Daoy (cell line): Measurements from ENCODE around the genes CALD1, CNOT4 and STMP1.

DNA sequence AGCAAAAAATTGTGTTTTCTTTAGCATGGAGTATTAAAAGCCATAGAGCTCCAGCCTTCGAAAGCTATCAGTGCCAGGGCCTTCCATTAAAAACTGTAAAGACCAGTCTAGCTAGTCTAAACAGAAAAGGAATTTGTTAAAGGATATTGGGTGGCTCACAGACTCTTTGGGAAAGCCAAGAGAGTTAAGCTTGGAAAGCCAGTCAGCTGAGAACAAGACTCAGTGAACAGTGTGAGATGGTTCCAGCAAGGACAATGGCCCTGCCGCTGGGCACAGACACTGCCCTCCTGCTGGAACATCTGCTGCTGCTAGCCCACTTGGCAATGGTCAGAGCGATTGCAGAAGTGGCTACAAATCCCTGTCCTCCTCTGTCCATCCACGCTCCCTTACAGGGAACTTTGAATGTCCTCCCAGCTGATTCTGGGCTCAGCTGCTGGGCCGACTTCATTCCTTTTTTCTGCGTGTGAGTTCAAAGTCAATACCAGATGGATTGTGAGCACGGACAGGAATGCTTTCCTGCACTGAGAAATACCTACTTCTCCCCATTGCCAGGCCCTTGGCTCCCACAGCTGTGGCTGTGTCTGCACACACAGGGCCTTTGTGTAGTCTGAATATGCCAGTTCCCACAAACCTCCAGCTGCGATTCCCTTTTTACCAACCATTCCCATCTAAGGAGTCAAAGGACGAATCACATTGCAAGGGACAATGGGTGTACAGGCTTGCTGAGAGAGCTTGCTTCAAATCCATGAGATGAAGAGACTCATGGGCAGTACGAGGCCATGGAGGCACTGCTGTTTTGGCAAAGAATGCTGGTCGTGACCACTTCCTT lies 44.0 kb downstream of the BPGM start:
- RAMPAGE, long total RNA = no peak

DNA sequence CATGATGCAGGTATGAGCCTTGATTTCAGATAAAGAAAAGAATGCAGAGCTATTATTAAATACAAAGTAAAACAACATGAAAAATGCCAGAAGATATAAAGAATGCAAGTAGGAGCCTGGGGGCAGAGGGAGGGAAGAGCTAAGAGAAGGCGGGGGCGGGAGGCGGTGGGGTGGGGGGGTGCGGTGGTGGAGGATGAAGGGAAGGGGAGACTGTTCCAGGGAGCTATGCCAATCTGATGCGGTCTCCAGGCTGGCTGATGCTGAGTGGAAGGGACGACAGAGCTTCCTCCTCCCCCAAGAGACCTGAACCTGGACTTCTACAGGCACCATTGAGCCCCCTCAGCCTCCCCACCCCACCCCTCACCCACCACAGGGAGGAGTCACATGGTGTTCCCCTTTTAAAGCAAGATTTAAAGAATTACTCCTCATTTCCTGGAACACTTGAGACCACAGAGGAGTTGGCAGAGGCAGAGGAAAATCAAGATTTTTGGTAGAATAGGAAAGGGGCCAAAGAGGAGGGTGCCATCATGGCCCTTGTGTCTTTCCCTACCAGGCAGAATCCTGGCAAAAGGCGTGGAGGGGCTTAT lies 45.4 kb downstream of the BPGM start:
- RAMPAGE, long total RNA = no peak

GRCh38 chr7:134723879-134724429 lies 55.5 kb upstream of the CALD1 start:
- RAMPAGE, long total RNA = no peak

- RAMPAGE, long total RNA = start-site peak on the plus strand at chr7:134779639-134779732, 1,043 and 253 reads in 2 replicates
Measured at GRCh38 chr7:134778994-134779991, at the start of gene CALD1. TSS of gene CALD1 (plus strand) at chr7:134779634.

DNA sequence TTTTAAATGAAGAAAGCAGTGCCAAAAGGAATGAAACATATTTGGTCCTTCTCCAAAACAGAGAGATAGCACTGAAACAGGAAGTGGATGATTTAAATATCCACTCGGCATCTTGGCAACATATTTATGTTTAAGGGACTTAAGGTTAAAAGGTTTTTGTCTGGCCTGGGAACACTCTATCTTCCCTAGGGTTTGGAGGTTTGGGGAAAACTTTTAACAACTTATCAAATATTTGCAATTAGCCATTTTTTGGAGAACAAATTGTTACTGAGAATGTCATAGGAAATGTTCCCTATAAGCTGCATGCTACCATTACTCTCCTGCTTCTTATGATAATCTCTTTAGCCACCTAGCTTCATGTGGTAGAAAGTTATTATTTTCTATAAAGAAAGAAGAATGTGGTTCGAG lies 32.5 kb downstream of the CALD1 start:
- RAMPAGE, long total RNA = no peak

GRCh38 chr7:134906472-134907589 lies 79.5 kb upstream of the AGBL3 start:
- RAMPAGE, long total RNA = no peak

GRCh38 chr7:134954402-134954974 lies 31.8 kb upstream of the AGBL3 start:
- RAMPAGE, long total RNA = no peak

- RAMPAGE, long total RNA = no peak
Measured at GRCh38 chr7:135167317-135168591, 2.8 kb downstream of the CYREN start.

DNA sequence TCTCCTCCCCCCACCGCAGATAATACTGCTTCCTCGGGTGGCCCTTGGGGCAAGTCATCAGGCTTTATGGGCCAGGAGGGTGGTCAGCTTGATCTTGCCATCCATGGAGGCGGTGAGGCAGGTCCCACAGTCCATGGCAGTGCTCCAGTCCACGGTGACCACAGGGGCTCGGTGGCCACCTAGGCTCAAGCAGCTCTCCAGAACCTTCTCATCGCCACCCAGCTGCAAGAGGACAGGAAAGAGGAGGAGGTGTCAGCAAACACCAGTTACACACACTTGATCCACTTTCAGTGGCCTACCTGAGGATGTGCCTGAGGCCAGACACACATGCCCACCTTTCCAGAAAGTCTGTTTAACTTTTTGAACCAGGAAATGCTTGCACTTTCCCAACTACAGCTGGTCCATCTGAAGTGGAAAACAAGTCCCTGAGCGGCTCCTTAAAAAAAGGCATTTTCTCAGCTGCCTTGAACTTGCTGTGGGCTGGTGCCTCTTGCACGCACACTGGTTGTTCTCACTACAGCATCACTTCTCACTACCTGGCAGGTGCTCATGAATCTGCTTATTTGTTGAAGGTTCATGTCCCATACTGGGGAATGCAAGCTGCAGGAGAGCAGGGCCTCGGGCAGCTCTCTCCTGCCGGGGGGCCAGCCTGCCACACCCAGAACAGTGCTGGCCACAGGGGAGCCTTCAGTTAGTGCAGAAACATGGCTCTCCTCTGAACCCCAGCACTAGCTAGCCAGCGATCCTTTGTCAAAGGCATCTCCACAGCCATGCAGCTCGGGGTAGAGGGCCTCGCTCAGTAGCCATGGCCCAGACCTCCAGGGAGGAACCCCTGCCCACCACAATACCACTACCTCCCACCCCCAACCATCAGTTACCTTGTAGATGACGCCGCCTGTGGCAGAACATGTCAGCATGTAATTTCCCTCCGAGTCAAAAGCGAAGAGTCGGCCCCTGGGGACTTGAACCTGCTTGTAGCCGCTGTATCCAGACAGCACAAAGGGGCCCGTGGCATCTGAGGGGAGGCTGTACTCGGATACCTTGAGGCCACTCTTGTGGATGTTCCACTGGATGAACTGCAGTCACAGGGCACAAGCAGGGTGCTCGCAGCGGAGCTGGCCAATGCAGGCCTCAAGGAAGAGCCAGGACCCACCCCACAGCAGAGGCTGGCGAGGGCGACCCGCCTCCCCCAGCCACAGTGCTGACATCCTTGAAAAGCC lies 16.0 kb upstream of the CYREN start:
- RAMPAGE, long total RNA = no peak

DNA sequence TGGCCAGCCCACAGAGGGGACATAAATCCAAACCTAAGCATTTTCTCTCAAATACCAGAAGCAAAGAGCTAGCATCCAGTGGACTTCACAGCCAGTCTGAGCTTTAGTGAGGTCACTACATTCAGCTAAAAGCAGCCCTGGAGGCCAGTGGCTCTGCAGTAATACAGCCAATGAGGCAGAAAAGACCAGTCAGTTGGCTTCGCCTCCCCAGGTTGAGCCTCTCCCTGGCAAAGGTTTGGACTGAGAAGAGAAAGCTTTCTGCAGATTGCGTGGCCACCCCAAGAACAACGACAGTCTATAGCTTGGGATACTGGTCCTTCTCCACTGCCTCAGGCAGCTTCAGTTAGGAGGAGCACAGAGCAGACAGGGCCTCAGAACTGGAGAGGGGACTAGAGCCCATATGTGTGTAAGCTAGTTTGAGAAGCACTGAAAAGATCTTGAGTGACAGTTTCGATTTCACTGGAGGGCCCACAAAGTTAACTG lies 3.8 kb downstream of the WDR91 start:
- RAMPAGE, long total RNA = no peak

GRCh38 chr7:135262967-135263510 lies 29.4 kb downstream of the STRA8 start:
- RAMPAGE, long total RNA = no peak

- RAMPAGE, long total RNA = no peak
Measured at GRCh38 chr7:135393704-135394463, 116.0 kb downstream of the CNOT4 start.

GRCh38 chr7:135509619-135510743 lies at the start of gene CNOT4:
TSS of gene CNOT4 (minus strand) at chr7:135510102.
- RAMPAGE, long total RNA = no peak

DNA sequence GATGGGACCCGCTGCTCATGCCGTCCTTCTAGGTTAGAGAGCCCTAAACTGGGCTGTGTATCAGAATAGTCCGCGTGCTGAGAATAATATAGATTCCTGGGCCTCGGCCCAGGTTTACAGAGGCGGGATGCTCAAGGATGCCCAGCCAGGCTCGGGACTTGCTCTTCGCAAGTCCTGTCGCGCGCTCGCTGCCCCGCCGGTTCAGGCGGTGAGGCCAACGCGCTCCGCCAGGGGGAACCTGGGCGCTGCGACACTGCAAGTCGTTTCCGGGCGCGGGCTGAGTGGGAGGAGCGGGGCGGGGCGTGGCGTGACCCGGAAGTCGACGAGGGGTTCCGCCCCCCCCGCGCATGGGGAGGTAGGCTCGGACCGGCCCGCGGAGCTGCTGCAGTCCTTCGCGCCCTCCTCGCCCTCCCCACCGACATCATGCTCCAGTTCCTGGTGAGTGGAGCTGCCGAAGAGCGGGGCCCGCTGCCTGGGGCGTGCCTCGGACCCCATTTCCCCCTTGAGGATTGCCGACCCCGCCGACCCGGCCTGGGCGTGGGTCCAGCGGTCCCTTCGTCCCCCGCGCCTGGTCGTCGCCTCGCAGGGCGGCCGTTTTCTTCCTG lies at the start of gene STMP1:
STMP1 (plus strand) TSS at position 358 of the 605 bp plus-strand sequence.
- RAMPAGE, long total RNA = start-site peak on the plus strand centred at position 343 of the sequence, 16 bp wide, 99 and 47 reads in 2 replicates

- RAMPAGE, long total RNA = no peak
Measured at GRCh38 chr7:135930777-135931430, 46.3 kb downstream of the MTPN start.

DNA sequence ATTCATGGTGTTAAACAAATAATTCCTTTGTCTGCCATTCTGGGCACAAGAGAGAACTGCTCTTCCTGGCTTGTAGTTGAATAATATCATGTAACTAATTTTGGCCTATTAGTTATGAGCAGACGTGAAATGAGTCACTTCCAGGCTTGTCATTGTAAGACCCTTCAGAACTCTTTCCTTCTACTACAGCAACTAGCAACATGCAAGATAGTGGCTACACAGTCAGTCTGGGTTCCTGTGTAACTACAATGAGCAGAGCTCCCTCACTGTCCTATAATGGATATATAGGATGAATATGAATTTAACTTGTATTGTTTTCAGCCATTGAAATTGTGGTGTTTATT lies 2.8 kb upstream of the MTPN start:
- RAMPAGE, long total RNA = no peak

DNA sequence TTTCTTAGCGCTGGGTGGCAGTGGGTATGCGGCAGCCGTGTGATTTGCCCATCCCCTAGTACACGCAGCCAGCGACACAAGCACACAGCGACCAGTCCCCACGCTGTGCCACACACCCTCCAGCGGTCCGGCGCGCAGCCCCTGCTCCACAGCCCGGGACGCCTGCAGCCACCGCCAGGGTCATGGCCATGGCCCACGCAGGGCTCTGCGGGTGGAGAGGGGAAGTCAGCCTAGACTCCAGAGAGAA lies 2.4 kb downstream of the CHRM2 start:
- RAMPAGE, long total RNA = no peak

GRCh38 chr7:137721868-137722233 lies 124.9 kb downstream of the DGKI start:
- RAMPAGE, long total RNA = no peak

- RAMPAGE, long total RNA = no peak
Measured at GRCh38 chr7:137947568-137948402, 54.1 kb downstream of the CREB3L2 start.

DNA sequence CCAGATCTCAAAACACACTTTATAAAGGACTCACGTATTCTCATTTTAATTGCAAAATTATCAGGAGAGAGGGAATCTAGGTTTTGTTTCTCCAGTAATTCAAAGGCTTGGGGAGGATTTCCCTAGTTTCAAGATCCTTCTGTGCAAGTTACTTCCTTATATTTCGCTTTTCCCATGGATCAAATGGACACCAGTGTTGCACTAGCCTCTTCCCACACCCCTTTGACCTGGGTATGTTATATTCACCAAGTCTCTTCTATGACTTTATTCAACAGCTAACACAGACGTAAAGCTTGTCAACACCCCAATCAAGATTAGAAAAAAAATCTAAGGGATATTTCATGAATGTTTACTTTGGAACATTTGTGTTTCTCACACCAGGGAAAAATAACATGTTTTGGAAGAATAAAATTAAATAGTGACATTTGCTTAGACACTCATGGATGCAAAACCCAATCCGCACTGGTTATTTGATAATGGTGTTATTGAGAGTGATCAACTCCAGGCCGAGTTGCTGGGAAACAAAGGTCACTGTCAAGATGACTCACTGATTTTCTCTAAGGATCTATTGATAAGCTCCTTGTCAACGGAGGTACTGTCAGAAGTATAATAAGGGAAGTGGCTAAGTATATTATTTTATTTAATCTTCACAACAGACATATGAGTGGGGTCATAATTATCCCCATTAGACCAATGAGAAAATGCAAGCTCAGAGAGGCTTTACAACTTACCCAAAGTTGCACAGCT lies 52.4 kb downstream of the CREB3L2 start:
- RAMPAGE, long total RNA = no peak